ENCODE measurements around a stretch of chr1.

DNA sequence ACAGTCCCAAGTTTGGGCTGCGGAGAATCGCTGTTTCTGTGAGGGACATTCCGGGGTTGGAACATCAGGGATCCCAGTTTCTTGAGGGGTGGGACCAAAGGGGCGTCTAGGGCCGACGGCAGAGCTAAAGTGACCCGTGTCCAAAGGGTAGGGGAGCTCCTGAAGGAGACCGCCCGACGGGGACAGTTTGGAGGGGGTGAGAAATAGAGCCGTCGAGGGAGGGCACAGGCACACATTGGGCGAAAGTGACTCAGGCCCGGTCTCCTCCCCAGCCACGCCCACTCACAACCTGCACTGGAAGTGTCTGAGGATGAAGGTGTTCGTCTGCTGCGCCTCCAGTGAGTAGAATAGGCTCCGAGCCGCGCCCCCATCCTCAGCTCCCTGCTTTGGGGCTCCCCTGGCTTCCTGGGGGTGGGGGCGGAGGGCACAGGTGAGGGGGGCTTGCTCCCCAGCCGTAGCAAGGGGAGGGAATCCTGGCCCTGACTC is 7.0 kb downstream of the EFNA3 start:
- PRO-cap = no peak

DNA sequence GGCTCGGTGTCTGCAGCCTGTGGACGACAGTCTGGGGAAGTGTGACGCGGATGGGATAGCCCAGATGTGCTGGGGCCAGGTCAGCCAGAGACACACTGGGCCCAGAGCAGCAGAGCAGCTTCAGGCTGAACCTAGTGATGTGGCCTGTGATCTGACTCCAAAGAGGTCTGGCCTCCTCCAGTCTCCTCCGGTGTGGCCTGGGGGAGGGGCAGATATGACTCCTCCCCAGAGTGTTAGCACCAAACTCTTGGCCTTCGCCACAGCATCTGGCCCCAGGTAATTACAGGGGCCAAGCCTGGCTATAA is 13.5 kb downstream of the EFNA3 start:
- PRO-cap = unidirectional peak, minus-strand start at position 169 of the sequence

DNA sequence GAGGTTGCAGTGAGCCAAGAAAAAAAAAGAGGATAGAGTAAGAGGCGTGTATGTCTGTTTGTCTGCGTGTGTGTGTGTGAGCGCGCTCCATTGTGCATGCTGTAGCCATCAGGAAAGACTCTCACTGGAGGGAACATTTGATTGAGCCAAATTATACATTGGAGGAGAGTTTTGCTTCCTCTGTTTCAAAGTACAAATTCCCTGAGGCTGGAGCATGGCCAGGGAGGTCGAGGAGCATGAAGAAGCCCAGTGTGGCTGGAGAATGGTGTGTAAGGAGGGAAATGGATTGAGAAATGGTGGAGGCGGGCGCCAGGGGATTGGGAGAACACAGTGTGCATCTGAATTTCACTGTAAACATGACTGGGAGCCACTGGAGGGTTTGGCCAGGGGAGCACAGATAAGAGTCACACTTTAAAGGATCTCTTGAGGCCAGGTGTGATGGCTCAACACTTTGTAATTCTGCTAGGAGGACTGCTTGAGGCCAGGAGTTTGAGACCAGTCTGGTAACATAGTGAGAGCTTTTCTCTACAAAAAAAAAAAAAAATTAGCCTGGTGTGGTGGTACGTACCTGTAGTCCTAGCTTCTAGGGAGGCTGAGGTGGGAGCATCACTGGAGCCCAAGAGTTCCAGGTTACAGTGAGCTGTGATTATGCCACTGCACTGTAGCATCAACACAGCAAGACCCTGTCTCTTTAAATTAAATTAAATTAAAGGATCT is 21.9 kb upstream of the EFNA1 start:
- PRO-cap = bidirectional peak, plus-strand start at position 215 of the sequence, minus-strand start at position 126 of the sequence

- PRO-cap = no peak
Observed at GRCh38 chr1:155135944-155136203, 222 bp downstream of the SLC50A1 start.

DNA sequence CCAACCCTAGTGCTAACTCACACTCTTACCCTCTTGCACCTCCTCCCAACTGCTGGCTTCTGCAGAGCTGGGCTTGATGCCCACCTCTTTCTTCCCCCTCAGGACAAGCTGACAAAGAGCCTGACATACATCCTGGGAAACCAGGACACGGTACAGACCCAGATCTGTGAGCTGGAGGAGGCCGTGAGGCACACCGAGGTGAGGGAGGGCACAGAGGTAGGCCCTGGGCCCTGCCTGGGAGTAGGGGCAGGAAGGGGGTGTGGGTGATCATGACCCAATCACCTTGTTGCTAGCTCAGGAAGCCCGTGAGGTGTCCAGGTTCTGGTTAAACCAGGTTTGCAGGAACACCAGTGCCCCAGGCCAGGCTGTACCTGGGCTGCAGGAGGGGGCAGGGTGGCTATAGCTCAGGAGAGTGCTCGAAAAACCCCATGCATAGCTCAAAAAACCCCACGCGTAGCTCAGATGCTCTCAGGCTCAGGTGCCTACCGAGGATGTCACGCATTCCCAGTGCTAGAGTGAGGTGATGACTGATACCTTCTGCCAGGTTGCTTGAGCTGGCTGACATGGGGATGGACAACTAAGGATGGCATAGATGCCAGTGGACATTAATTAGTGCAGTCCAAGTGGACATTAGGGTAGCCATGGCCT is 3.6 kb downstream of the TRIM46 start:
- PRO-cap = no peak

DNA sequence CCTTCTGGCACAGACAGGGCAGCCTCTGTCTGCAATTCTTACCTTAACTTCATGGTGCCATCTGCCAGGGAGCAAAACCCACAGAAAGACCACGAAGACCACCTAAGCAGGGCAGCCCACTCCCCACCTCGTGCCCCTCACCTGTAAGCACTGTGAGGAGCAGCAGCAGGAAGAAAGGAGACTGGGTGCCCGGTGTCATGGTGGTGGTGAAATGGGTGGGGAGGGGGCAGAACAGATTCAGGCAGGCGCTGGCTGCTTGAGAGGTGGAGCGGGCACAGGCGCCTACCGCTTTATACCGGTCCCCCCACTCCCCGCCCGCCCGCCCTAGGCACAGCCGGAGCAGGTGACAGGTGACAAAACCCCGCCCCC is 15.1 kb downstream of the THBS3 start:
- PRO-cap = bidirectional peak, plus-strand start outside the sequence, minus-strand start at position 265 of the sequence

DNA sequence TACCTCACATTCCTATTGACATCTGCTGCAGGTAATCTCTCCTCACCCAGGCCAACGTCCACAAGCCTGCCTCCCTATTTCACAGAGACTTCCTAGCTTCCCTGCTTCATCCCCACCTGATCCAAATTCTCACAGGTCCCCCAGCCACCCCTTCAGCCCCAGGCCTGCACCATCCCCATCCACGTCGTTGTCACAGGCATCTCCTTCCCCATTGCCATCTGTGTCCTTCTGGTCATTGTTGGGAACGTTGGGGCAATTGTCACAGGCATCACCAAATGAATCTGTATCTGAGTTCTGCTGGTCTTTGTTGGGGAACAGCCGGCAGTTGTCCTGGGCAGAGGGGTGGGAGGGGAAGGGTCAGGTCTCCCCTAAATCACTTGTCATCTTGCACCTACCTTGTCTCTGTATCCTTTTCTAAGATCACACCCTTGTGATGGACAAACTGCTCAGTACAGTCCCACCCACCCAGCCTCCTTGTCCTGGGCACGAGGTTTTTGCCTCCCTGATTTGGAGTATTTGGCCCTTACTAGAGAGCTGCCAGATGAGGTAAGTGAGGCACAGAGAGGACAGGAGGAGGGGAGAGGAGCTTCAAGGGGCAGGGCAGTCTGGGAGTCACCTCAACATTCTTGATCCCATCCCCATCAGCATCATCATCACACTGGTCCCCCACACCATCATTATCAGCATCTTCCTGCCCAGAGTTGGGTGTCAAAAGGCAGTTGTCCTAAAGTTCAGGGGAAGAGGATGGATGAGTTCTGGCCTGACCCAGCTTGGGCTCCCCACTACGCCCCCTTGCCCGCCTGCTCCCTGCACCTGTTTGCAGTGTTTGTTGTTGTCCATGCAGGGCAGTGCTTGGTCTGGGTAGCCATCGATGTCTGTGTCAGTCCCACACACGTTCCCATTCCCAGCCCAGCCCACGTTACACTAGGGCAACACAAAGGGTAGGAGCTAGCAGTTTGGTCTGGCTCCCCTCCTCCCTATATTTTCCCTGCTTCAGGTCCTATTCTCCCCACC is 7.1 kb downstream of the THBS3 start:
- PRO-cap = no peak

GRCh38 chr1:155321917-155322557 is 1.3 kb downstream of the RUSC1 start:
- PRO-cap = bidirectional peak, plus-strand start at chr1:155322296, minus-strand start at chr1:155322317

DNA sequence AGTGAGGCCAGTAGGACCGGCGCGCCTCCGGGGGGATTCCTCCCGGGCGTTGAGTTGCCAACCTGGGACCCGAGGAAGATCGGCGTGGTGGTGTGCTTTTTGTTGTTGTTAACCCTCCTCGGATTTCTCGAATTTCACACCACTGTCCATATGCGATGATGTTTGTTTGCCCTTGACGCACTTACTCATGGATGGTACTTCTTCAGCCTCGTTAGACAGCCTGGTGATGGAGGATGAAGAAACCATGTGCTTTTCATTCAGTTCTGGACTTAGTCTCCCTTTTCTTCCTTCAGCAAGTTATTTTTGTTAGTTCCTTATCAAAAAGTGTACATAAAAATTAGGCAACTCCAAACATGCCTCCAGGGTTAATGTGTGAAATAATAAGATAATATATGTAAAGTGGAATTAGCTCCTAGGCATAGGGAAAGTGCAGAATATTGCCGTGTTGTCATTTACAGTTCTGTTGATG is 836 bp upstream of the ASH1L start:
- PRO-cap = no peak

DNA sequence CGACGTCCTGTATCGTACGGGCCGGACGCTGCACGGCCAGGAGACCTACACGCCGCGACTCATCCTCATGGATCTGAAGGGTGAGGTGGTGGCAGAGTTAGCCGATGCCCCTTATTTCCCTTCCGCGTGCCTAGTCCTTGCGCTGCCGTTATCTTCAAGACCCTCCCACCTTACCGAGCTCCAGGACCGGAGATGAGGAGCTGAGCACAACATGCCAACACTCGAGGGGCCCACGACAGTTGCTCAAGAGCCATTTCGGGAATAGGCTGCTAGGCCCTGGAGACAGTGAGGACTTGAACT is 413 bp downstream of the MSTO1 start:
- PRO-cap = no peak

DNA sequence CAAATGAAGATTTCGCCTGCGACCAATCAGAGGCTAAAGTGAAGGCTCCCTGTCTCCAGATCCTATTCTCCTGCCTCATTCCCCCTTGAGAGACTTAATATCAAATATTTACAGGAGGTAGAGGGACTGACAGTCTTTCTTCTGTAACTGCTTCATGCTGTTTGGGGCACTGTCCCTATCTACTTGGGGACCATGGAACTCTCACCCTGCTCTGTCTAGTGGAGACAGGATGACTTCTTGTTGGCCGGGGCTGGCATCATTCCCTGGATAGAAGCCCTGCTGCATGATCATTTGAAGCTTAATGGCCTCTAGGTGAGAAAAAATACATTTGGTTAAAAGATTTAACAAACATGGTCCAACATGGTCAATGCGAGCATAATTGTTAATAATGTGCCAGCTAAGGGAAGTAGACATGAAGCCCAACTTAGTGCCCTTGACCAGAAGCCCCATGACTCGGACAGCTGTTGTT is 38.0 kb downstream of the YY1AP1 start:
- PRO-cap = no peak

GRCh38 chr1:155746008-155746464 is 57.1 kb downstream of the DAP3 start:
- PRO-cap = no peak

DNA sequence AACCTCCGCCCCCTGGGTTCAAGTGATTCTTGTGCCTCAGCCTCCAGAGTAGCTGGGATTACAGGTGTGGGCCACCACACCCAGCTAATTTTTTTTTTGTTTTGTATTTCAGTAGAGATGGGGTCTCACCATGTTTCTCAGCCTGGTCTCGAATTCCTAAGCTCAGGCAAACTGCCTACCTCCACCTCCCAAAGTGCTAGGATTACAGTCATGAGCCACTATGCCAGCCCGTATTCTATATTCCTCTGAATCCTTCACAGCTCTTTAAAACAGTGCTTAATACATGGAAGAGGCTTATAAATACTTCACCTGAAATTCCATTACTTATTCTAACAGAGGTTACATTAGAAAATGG is 15.8 kb downstream of the RIT1 start:
- PRO-cap = no peak

DNA sequence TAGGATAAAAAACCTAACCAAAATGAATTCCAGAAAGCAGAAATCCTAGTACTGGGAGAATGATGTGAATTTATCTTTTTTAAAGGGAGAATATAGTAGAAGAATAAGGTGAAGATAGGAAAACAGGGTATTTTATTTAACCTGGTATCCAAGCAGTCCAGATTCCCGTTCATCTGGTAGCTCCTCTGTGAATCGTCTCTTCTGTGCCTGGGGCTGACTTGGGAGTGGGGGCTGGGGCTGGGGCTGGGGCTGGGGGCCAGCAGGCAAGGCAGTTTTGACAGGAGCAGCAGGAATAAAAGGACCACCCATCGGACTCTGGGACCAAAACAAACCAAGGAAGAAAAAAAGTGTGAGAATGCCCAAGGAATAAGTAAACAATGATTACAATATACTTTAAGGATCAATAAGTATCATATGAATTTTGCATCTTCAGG is 6.2 kb upstream of the RIT1 start:
- PRO-cap = no peak

DNA sequence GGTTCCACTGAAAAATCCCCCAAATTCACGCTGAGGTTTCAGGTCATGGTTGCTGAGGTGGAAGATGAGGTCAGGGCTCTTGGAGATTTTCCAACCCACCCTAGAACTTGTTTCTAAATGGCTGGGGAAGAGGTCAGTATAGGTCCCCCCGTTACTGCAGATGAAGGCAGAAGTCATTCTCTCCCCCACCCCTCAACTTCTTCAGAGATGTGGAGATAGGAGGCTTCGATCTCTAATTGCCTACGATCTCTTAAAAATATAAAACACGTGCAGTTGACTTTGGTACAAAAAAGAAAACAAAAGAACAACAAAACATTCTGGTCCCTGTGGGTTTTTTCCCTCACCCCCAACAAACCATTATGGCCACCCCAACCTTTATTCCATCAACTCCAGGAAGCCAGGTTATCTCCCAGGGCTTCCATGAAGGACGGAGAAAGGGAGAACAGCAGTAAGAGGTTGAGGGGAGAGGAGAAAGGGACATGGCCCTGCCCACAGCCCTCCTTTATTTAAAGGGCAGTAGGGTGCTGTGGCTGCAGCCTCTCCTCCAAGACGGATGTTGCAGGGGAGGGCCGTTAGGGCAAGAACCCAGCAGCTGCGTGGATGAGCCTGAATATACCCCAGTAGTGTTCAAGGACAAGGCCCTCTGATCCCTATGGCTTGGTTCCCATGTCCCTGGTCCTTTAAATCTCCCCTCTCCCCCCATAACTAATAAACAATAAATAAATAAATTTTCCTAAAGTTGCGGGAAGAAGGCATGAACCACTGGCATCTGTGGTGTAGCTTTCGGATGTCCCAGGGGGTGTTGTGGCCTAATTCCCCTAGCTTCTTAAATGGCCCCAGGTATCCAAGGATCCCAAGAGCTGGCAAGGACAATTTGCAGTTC is 5.8 kb downstream of the RXFP4 start:
- PRO-cap = no peak

- PRO-cap = no peak
Observed at GRCh38 chr1:155950868-155951549, 9.6 kb downstream of the RXFP4 start.

DNA sequence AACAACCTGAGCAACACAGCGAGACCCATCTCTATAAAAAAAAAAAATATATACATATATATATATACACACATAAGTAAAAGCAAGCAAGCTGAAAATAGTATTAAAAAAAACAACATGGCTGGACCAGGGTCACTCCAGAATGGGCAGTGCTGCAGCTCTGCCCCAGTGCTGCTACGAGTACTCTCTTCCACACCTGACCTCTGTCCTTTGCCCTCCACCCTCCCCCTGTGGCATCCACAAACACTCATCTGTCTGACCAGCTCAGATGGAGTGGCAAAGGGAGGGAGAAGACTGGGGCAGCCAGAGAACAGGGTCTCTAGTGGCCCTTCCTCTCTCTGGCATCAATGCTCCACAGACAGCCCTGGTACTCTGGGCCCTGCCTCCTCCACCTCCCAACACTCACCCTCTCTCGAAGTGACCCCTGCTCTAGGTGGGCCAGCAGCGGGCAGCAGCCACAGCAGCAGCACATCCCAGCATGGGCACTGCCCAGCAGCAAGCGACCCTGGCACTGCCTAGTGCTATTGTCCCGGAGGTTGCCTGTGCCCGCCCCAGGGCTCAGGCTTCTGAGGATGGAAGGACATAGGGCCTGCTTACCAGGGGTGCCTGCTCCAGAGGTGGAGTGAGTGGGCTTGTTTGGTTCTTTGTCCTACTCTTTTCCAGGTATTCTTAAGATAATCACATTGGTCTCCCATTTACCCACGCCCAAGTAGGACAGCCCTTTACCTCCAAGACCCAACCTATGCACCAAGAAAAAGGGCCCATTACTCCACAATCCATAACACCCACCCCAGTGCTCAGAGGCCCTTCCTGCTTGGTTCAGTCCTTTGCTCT is 6.3 kb downstream of the ARHGEF2 start:
- PRO-cap = no peak

DNA sequence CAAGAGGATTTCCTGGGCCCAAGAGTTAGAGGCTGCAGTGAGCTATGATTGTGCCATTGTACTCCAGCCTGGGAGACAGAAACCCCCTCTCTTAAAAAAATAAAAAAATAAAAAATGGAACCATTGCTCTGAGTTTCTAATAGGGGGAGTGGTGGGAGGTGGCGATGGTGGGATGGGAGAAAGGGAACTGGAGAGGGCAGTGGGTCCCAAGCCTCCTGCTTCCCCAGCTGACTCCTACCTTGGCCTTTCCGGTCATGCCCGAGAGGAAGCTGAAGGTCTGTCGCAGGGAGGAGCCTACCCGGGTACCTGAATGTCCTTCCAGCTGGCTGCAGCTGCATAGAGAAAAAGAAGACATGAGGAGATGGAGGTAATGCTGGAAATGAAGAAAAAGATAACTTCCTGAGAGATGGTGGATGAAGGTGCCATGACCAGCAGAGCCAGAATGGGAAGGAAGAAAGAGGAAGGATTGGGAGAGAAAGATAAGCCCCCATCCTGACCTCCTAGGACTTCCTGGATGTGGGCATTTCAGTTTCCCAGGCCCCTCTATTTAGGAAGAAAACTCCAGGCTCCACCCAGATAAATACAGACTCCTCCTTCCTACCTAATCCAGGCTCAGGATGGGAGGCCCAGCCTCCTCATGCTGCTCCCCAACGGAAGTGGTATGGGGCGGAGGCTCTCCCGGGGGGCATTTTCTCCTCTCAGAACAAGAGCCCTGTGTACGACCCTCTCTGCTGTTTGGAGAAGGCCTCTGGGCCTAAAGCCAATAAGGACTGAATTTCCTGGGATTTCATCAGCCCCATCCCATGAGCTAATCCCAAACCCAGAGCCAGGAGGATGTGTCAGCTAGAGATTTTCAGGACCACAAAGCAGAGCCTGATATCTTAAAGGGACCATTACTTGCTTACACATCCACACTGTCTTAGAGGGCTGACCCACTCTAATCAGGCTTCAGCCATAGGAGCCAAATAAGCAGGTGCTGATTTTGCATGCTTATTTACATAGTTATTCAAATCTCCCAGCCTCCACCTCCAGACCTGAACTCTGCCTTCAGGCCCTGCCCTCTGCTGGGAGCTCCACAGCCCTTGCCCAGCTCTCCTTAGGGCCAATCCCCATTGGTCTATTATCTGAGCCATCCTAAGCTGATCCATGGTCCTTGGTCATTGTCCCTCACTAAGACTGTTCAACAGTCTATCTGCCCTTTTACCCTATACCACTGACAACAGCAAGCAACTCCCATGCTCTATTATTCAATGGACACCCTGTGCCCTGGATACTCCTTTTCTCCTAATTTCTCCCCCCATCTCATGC is 5.0 kb upstream of the ARHGEF2 start:
- PRO-cap = unidirectional peak, minus-strand start at position 518 of the sequence

- PRO-cap = no peak
Observed at GRCh38 chr1:156011869-156012219, 8.9 kb downstream of the SSR2 start.

GRCh38 chr1:156054482-156054706 is 188 bp upstream of the LAMTOR2 start:
- PRO-cap = bidirectional peak, plus-strand start at chr1:156054802, minus-strand start at chr1:156054637

Data from mucosa of descending colon (tissue), 1 donor.